ENCODE measurements around a stretch of chr1.

DNA sequence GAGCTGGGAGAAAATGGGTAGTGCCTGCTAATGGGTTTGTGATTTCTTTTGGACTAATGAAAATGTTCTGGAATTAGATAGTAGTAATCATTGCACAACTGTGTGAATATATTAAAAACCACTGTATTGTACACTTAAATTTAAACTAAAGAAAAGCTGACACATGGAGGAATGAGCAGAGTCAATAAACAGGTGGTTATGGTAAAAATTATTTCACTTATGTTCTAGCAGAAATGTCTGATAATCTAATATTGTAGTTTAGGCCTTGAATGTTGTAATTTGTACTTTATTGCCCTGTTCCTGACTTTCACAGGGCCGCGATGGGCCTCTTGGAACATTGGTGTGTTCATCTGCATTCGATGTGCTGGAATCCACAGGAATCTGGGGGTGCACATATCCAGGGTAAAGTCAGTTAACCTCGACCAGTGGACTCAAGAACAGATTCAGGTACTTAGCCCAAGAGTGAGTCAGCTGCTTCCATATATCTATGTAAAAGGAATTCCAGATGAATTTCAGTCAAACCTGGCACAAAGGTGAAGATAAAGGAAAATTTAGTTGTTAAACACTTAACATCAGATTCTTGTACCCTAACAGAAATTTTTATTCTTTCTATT, 33.0 kb downstream of the SMAP2 start:
- PRO-cap = no peak
- RAMPAGE, long total RNA, 4 experiments = no peak in any of the 4 experiments

DNA sequence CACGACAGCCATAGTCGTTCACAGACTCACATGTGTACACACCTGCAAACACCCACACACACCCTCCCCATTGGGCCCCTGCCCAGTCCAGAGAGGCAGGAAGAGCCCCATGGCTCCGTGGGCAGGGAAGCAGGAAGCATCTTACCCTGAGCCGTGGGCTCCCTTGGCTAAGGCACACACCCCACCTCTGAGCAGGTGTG, 16.2 kb downstream of the RIMS3 start:
- PRO-cap = no peak
- RAMPAGE, long total RNA, 4 experiments = no peak in any of the 4 experiments

GRCh38 chr1:40818434-40819117, 35.0 kb downstream of the KCNQ4 start:
- PRO-cap = unidirectional peak, minus-strand start at chr1:40818722
- RAMPAGE, long total RNA, 4 experiments = no peak in any of the 4 experiments

GRCh38 chr1:40872297-40872723, 10.1 kb upstream of the CITED4 start:
- PRO-cap = no peak
- RAMPAGE, long total RNA, 4 experiments = no peak in any of the 4 experiments

GRCh38 chr1:40939761-40940177, 39.7 kb upstream of the CTPS1 start:
- PRO-cap = no peak
- RAMPAGE, long total RNA, 4 experiments = no peak in any of the 4 experiments

DNA sequence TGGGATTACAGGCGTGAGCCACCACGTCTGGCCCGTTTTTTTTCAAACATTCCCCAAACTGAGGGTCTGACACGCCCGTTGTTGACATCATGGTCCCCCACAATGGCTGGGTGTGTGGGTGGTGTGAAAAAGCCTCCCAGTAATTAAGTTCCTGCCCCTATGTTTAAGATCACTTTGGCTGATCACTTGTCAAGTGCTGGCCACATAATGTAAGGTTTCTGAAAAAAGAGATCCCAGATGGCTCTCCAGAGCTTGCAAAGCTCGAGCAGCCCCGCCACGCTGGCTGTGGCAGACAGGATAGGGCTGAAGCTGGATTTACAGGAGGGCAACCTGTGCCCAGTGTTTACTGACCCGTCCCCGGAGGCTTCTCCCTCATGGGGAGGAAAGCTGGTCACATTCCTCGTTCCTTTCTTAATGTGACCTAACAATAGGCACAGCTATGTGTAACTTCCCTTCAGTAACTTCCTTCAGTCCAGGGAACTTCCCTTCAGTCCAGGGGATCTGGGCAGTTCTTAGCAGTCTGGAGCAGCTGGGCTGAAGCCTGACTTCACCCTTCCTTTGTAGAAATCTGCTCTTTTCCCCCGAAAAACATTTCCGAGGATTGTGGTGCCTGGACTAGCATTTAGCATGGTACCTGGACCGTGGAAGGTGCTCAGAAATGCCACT, 7.8 kb downstream of the SLFNL1 start:
- PRO-cap = bidirectional peak, plus-strand start at position 490 of the sequence, minus-strand start at position 369 of the sequence
- RAMPAGE, long total RNA, 4 experiments = no peak in any of the 4 experiments

DNA sequence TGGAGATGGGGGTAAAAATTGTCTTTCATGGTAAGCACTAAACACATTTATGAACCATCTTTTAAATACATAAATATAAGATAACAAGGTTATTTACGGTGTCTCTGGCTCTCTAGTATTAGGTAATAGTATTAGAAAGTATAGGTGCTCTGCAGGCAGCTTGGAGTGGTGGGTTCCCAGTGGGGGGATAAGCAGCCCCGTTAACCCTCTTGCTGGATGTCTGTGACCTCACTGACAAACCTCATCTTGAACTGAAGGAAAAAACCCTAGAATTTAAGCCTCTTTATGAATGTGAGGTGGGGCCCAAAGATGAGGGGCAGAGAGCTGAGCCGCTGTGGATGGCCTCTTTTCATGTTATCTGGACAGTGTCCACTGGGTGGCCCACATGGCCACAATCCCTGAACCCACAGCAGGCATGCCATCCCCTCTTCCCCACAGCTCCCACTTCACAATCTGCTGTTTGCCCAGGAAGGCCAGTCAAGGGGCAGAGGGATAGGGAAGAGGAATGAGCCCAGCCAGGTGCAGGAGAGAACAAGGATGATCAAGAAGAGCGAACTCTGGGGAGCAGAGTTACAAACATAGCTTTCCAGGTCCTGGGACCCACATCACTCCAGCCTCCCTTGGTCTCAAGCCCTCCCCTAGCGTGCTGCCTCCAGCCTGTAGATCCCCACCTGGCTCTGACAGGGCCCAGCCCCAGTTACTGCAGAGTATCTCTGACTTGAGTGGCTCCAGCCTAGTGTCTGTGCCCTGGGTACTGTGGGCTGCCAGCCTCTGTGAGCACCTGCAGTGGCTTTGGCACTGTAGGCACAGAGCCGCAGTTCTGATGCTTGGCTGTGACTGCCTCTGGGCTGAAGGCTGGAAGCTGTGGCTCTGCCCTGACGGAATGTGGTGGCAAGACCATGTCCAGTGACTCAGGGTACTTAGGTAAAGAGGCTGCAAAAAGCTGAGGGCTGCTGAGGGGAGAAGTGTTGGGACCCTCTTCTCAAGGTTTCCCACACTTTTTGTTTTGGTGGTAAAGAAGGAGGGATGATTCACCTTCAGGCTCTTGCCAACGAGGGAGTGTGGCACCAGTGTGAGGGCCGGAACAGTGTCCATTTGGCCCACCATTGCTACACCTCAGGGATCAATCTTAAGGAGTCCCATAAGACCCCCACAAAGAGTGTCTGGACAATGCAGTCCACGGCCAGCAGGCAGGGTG, 1.9 kb upstream of the SLFNL1 start:
- PRO-cap = no peak
- RAMPAGE, long total RNA, 4 experiments = no peak in any of the 4 experiments

DNA sequence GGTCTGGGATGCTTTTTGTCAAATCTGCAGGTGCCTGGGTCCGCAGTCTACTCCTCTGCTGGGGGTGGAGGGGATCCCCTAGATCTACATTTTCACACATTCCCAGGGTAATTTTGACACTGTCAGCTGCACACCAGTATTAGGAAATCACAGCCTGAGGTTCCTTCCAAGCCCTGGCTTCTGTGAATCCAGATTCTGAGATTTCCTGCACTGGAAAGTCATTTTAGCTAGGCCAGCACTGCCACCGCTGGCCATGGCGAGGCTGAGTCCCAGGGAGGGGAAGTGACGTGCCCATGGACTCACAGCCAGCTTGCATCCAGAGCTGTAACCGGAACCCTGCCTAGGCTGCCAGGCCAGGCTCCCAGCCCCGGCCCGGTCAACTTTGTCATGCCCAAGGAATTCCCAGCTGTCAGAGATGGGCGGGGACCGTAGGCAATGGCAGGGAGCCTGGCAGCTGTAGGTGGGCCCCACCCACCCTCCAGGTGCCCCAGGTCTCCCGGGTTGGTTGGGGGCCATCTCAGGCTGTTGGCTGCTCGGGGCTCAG, 65.7 kb downstream of the EDN2 start:
- PRO-cap = no peak
- RAMPAGE, long total RNA, 4 experiments = no peak in any of the 4 experiments

- PRO-cap = no peak
- RAMPAGE, long total RNA, 4 experiments = no peak in any of the 4 experiments
Observed at GRCh38 chr1:41432910-41433445, 51.5 kb downstream of the EDN2 start.

GRCh38 chr1:41874745-41875434, 43.8 kb downstream of the HIVEP3 start:
- PRO-cap = no peak
- RAMPAGE, long total RNA, 4 experiments = no peak in any of the 4 experiments

DNA sequence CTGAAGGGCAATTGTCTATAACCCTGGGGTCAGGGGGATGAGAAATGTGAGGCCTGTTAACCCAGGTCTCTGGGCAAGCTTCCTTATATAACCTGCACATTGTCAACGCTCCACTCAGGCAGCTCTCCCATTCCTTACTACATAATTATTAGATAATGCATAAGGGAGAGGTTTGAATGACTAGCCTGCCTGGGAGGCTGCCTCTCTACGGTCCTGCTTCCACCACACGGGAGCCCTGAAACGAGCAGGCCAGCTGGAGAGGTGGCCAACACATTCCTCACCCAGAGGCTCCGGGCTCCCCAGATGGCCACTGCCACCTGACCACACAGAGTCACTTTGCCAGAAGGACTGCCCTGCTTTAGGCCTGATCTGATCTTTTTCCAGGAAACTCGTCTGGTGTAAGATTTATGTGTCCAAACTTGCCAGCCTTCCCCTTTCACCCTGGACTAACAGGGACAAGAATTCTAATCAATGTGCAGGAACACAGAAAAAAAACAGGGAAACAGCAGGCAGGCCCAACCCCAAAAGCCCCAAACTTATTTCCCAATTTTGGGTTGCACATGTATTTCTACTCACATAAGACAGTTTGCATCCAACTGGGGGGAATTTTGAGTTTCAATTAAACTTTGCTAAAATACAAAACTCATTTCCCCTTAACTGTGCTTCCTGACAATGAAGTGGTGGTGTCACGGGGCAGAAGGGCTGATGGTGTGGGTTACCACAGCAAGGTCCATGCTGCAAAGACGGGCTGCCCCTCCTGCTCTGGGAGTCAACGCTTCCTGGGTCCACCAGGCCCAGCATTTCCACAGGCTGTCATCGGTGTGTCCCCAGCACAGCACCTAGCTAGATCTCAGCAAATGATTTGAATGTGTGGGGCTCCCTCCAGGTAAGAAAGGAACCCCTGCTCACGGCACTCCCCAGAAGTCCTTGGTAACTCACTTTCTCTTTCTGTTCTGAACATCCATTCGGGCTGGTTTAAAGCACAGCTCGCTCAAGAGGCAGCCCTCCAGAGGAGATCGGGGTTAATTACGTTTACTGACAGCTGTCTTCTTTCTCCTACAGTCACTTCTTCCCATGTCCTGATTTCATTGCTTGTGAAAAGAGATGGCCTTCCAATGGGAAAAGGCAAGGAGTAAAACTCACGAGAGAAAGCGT, 27.6 kb downstream of the HIVEP3 start:
- PRO-cap = unidirectional peak, minus-strand start at position 950 of the sequence
- RAMPAGE, long total RNA, 4 experiments = no peak in any of the 4 experiments

DNA sequence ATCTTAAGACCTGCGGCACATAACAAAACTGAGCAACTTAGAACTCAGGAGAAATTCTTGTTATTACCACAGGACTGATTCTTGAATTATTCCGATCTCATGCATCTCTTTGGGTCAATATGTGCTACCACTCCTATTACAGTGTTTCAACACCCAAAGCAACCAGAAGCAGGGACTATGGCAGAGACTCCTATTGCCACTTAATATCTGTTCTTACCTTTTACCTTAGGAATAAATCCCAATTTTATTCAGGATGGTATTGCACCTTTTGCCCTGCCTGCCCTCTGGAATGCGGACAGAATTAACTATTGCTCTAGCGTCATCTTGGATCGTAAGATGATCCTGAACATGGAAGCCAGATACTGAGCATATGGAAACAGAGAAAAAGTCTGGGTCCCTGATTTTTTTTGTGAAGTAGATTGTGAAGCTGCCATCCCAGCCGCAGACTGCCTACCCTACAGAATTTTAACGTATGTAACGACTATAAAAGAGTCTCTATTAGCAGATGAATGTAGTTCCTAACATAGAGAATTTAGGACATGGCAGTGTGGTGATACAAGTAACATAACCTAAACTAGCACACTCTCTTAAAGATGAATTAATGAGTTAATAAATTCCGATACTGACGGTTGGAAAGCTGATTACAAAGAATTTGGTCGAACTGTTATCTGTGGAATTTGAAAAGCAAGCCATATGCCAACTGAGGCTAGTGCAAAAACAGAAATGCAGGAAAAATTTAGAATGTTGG, 51.2 kb downstream of the FOXJ3 start:
- PRO-cap = no peak
- RAMPAGE, long total RNA, 4 experiments = no peak in any of the 4 experiments

DNA sequence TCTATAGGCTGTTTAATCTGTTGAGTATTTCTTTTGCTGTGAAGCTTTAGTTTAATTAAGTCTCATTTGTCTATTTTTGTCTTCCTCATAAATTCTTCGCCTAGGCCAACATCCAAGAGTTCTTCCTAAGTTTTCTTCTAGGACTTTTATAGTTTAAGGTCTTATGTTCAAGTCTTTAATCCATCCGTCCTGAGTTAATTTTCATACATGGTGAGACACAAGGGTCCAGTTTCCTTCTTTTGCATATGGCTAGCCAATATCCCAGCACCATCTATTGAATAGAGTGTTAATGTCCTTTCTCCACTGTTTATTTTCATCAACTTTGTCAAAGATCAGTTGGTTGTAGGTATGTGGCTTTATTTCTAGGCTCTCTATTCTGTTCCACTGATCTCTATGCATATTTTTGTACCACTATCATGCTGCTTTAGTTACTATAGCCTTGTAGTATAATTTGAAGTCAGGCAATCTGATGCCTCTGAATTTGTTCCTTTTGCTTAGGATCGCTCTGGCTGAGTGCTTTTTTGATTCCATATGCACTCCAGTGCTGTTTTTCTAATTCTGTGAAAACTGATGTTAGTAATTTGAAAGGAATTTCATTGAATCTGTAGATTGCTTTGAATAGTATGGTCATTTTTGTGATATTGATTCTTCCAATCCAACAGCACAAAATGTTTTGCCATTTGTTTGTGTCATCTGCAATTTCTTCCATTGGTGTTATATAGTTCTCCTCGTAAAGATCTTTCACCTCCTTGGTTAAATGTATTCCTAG, 38.6 kb downstream of the FOXJ3 start:
- PRO-cap = no peak
- RAMPAGE, long total RNA, 4 experiments = start-site peak on the minus strand in 1 of 4 experiments, centred at position 395 of the sequence, 5 reads per replicate

DNA sequence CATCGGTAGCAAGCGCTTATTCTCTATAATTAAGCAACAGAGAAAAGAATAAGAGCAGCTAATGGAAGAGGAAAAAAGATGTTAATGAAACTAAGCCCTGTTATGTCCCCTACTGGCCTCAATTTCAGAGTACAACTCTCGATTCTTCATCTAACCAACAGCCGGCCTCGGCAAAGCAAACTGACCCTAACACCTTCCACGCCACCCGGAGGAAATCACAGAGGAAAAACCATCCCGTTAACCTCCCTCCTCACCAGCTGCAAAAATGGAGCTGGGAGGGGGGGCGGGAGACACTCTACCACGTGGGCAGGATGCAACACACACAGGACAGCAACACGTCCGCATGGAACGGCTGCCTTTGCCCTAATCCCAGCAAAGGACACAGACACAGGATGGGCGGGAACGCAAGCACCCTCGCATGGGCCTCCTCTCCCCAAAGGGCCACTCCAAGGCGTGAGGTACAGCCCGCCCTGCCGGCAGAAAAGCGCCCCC, 846 bp downstream of the FOXJ3 start:
- PRO-cap = unidirectional peak, plus-strand start at position 384 of the sequence
- RAMPAGE, long total RNA, 4 experiments = no peak in any of the 4 experiments

DNA sequence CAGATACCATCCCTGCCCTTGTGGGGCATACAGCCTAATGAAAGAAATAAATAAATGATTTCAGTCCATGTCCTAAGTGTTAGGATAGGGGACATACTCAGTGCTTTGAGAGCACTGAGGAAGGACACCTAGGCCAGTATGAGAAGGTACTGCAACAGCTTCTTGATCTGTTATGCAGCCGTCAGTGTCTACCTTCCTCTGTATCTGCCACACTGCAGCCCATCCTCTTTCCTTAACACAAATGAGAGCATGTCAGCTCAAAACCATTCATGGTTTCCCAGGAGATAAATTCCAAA, 1.5 kb downstream of the ZMYND12 start:
- PRO-cap = no peak
- RAMPAGE, long total RNA, 4 experiments = no peak in any of the 4 experiments

- PRO-cap = no peak
- RAMPAGE, long total RNA, 4 experiments = no peak in any of the 4 experiments
Observed at GRCh38 chr1:42680812-42681610, 1.2 kb upstream of the YBX1 start.

- PRO-cap = no peak
- RAMPAGE, long total RNA, 4 experiments = start-site peak on the plus strand in 4 of 4 experiments, at chr1:42683404-42683465 at its widest, 39 to 98 reads per replicate
Observed at GRCh38 chr1:42683386-42683642, 1.1 kb downstream of the YBX1 start.

- PRO-cap = no peak
- RAMPAGE, long total RNA, 4 experiments = no peak in any of the 4 experiments
Observed at GRCh38 chr1:42850971-42851440, 4.6 kb downstream of the ZNF691 start.

- PRO-cap = no peak
- RAMPAGE, long total RNA, 4 experiments = no peak in any of the 4 experiments
Observed at GRCh38 chr1:42934040-42934629, 24.5 kb downstream of the SLC2A1 start.

DNA sequence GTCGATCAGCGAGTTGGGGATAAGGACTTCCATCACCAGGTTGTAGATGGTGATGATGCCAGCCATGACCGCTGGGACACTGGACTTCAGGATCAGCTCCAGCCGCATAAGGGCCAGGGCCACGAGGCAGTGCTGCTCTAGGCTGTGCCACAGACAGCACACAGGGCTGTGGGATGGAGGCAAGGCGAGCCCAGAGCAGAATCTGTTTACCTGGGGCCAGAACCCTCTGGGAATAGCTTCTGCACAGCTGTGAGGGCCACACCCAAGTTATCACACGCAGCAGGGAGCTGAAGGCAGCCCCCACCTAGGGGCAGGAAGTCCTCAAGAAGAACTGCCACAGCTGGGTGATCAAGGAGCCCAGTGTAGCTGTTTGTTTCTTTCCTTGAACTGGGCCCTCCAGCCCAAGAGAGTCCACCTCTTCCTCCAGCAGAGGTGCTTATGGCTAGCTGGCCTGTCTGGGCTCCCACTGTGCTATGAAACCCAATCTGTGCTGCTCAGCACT, 6.2 kb downstream of the SLC2A1 start:
- PRO-cap = bidirectional peak, plus-strand start at position 339 of the sequence, minus-strand start at position 204 of the sequence; unidirectional peak, plus-strand start at position 339 of the sequence
- RAMPAGE, long total RNA, 4 experiments = no peak in any of the 4 experiments